A172 (cell line): ENCODE results near the gene ISCU.

- RAMPAGE, long total RNA, result no peak
Measured at GRCh38 chr12:106237882-106238236, 10.0 kb downstream of the CKAP4 start.

DNA sequence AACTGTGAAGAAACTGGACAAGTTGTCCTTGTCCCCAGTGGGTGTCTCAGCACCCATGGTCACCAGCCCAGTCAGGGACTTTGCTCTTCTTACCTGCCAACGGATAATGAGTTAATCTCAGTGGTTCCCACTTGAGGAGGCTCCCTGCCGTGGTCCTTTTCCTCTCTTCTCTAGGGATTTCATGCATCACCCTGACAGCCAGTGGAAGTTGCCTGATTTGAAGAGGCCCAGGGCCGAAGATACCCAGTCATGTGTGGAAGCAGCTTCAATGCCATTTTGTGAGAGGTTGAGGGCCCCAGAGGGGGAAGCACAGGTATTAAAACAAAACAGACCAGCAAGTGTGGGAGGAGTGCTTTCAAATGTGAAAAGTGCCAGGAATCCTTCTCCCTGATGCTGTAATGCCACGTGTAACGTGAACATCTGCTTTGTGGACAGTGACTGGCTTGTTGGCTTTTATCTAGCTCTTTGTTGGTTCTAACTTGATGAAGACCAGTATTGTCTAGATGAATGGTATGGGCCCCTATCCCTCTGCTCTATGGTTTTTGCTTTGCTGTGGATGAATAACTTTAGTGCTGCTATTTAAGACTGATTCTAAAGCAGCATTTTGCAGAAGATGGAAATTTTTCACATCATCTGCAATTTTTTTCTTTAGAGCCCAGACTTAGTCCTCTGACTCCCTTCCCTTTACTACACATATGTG lies 1.5 kb downstream of the TCP11L2 start:
- RAMPAGE, long total RNA, result no peak

GRCh38 chr12:106345588-106346277 lies 11.8 kb upstream of the POLR3B start:
- RAMPAGE, long total RNA, result no peak

- RAMPAGE, long total RNA, result no peak
Measured at GRCh38 chr12:106360058-106360436, 2.5 kb downstream of the POLR3B start.

GRCh38 chr12:106360502-106360936 lies 3.0 kb downstream of the POLR3B start:
- RAMPAGE, long total RNA, result no peak

DNA sequence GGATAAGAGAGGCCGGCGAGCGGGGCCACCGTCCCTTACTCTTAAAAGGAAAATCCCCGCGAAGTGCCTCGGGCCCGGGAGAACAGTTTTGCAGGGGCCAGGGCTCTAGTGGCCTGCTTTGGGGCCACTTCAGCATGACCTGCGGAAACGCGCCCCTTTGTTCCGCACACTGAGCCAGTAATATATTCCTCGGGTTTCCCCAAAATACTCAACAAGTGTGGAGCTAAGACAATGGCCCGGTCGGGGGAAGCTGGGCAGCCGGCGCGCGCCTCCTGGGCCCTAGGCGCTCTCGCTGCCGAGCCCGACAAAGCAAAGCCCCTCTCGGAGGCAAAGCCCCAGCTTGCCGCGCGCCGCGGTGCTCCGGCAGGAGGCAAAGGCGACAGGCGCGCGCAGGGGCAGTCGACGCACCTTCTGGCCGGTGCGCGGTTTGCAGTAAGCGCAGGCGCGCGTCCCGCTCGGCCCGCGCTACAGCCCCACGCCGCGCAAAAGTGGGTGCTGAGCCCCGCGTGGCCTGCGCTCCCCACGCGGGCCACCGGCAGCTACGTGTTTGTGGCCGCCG lies 3.1 kb downstream of the RFX4 start:
- RAMPAGE, long total RNA, result no peak

- RAMPAGE, long total RNA, result no peak
Measured at GRCh38 chr12:107078567-107079029, 14.8 kb downstream of the CRY1 start.

GRCh38 chr12:107319107-107320069 lies 1.2 kb downstream of the ABTB3 start:
- RAMPAGE, long total RNA, result no peak

- RAMPAGE, long total RNA, result no peak
Measured at GRCh38 chr12:107379628-107380680, 61.7 kb downstream of the ABTB3 start.

DNA sequence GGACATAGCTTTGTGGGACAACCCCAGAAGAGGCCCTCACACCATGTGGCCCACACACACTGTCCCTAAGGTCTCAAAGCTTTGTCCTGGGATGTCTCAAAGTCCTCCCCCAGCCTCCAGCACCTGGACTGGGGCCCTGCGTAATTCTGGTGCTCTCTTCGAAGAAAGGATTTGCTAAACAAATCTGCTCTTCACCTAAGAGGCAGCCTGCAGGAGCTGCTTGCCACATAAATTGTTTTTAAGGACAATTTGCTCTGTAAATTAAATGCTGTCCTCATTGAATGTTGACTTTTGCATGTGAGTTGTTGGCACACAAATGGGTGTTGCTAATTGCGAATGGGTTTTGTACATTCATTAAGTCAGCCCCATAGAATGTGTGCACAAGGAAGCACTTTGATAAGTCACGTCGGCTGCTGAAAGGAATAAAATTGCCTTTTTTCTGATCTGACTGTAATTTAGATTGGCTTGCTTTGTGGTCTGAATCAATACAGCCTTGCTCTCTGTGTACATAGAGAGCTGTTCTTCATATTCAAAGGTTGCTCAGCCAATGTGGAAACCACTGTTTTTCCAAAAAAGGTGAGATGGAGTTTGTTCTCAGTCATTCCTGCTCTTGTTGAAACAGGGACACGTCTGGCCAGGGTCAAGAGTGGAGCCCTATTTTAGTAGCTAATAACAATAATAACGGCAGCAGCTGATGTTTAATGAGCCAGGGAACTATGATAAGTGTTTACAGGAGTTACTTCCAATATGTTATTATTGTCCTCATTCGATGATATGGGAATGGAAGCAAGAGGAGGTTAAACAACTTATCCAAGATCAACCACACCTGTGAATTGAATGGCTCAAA lies 161.5 kb upstream of the PWP1 start:
- RAMPAGE, long total RNA, result no peak

DNA sequence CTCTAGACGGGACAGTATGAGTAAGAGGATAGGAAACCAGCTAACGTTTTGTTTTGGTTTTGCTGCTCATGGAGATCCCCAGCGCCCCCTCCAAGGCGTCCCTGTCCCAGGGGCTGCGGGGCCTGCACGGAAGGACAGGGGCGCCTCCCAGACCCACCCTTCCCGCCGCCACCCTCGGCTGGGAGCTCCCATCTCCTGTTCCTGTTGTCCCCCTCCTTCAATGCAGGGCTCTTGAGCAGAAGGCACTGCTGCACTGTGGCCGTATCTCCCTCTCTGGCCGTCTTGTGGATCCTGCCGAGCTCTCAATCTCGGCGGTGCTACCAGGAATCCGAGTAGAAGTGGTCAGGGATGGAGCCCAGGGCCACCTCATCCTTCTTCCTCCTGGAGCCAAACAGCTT lies 68.8 kb downstream of the ASCL4 start:
- RAMPAGE, long total RNA, result no peak

GRCh38 chr12:107912458-107912990 lies 138.0 kb downstream of the ASCL4 start:
- RAMPAGE, long total RNA, result no peak

GRCh38 chr12:108340096-108340504 lies 989 bp upstream of the CMKLR1 start:
- RAMPAGE, long total RNA, result no peak

DNA sequence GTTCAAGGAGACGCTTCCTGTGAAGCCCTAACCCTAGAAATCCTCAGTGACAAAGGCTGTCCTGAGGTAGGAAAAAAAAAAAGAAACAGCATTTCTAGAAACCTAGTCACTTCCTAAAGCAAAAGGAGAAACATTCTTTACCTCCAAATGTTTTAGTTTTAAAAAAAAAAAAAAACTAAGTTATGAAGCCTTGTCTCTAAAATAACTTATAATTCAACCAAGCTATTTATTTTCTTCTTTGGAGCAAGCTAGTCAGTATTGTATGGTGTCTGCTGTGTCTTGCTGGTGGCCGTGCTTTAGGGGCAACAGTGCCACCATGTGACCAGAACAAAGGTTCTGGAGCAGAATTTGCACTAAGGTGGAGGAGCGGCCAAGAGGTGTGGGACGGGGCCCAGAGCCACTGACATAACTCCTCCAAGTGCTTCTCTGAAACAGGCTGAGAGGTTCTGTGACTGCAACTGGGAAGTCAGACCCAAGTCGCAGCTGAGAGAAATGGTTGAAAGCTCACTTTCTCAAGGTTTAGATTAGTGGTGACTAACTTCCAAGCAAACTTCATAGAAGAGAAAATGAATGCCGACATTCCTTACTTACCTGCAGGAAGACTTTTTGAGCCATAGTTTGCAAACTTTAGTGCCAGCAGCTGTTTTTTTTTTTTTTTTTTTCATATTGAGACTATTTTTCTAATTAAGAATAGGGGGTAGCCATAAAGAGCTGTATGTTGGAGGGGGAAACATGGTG lies 4.5 kb downstream of the FICD start:
- RAMPAGE, long total RNA, result no peak

- RAMPAGE, long total RNA, result start-site peak on the plus strand at chr12:108562604-108562651, 142 and 646 reads in 2 replicates
Measured at GRCh38 chr12:108561747-108562782, at the start of gene ISCU. Gene ISCU (plus strand): TSS chr12:108562596.

- RAMPAGE, long total RNA, result no peak
Measured at GRCh38 chr12:108652184-108652623, 18.5 kb upstream of the SELPLG start.

GRCh38 chr12:108772197-108772480 lies 40.8 kb upstream of the CORO1C start:
- RAMPAGE, long total RNA, result no peak

GRCh38 chr12:108774368-108774929 lies 43.1 kb upstream of the CORO1C start:
- RAMPAGE, long total RNA, result no peak

DNA sequence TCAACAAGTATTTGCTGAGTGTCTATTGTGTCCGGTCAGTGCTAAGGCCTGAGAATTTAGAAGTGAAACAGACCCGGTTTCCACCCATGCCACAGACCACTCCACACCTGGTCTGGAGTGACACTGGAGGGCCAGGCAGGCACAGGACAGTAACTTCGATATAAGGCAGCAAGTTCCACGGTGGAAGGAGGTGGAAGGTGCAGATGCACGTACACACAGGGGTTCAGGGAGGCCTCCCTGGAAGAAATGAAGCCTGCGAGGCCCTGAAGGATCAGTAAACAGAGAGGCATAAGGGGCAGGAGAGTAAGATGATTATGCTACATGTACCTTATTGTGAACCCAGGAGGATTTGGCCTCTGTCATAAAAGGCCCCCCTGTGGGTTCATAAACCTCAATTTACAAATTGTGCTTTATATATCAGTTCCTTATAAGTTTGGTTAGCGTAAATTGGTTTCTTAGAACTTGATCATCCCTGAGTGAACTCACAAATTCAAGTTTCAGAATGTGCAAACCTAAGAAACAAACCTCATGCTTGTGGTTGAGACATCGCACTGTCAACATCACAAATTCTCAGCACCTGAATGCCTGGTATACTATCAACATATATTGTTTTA lies 25.9 kb downstream of the SSH1 start:
- RAMPAGE, long total RNA, result no peak

- RAMPAGE, long total RNA, result no peak
Measured at GRCh38 chr12:108858372-108859082, 1.1 kb upstream of the SSH1 start.